AG09309 (cell line): ENCODE results near the gene GALNT16.

- RRBS = no CpG with 5 or more reads among the region's 3 CpGs
Observed at GRCh38 chr14:68682311-68682638, 110.6 kb downstream of the ZFP36L1 start.

DNA sequence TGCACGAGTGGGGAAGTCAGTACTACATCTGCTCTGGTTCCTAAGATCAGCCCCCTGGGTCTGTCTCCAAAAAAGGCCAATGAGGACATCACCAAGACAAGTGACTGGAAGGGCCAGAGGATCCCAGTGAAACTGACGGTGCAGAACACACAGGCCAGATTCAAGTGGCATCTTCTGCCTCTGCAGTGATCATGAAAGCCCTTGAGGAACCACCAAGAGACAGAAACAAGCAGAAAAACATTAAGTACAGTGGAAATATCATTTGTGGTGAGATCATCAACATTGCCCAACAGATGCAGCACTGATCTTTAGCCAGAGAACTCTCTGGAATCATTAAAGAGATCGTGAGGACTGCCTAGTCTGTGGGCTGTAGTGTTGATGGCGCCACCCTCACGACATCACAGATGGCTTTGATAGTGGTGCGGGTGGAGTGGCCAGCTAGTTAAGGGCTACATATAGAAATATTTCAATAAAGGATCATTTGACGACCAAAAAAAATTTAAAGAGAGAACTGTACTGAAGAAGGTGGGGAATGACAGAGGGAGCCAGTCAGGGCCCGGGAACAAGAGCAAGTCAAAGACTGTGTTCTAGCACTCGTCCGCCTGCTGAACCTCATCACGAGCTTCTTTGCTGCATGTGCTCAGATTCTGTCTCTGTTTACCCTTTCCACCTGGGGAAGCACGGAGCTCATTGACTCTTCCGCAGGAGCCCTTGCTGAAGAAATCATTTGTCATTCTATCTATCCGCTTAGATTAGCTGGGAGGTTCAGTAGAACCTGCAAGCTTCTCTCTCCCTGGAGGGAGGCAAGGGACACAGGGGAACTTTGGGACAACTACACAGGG, 99.5 kb downstream of the ZFP36L1 start:
- RRBS = no CpG with 5 or more reads among the region's 14 CpGs

GRCh38 chr14:68809171-68809720, 16.4 kb upstream of the ZFP36L1 start:
- RRBS = no CpG with 5 or more reads among the region's 2 CpGs

DNA sequence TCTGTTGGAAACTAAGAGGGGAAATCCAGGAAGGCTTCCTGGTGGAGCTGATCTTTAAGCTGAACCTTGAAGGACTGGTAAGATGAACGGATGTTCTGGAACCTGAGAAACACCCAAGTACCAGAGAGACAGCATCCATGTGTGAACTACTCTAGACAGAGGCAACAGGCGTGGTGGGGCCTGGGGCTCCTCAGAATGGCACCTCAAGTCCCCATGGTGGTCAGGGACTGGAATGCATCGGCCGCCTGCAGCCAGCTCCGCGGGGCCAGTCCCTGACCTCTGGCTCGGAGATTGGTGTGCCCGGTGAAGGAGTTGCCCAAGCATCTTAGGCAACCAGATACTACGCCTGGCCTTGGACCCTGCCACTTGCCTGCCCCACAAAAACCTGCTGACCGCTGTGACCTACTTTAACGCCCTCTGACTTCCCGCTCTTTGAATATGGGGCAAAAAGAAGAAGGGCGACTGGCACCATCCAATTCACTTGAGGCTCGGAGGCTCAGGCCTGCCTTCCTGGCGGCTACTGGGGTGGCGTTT, 22.9 kb upstream of the ZFP36L1 start:
- RRBS = no CpG with 5 or more reads among the region's 16 CpGs

- RRBS = no CpG with 5 or more reads among the region's 9 CpGs
Observed at GRCh38 chr14:68853716-68854238, 60.9 kb upstream of the ZFP36L1 start.

DNA sequence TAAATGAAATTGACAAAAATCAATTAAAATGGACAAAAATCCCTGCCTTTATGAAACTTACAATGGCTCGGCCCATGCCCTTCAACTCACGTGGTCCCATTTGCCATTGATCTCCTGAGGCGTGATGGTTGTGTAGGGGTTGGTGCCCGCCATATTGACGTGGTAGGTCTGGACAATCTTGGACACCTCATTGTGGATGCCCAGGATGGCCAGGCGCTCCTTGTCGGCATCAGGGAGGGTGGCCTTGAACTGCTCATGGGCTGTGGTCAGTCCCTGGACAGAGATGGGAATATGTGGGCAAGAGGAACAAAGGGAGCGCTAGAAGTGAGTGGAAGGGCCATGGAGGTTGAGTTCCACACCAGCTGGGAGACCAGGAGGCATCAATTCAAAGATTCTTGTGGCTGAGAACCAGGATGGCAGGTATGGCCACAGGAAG, 89.9 kb upstream of the ZFP36L1 start:
- RRBS = no CpG with 5 or more reads among the region's 8 CpGs

GRCh38 chr14:68962870-68963617, 16.1 kb downstream of the ACTN1 start:
- RRBS = no CpG with 5 or more reads among the region's 5 CpGs

DNA sequence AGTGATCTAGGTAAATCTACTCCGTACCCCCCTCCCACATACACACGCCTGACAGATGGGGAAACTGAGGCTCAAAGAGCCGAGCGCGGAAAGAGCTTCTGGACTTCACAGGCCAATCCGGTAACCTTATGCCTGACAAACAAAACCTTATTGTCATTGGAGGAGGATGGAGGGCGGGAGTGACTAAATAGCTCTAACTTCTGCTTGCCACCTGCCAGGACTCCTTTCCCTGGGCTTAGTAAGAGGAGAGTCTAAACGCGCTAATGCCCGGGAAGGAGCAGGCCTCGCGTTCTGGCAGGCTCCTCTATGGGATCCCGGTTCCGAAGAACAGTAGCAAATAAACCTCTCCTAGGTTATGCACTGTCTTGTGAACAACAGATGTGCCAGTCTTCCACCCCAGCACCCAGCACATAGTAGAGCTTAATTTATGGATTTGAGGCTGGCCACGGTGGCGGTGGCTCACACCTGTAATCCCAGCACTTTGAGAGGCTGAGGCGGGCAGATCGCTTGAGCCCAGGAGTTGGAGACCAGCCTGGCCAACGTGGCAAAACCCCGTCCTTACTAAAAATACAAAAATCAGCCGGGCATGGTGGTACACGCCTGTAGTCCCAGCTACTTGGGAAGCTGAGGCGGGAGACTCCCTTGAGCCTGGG, 1.2 kb upstream of the ACTN1 start:
- RRBS = 55% methylated on average over 4 of the region's 23 CpGs

- RRBS = no CpG with 5 or more reads among the region's 1 CpG
Observed at GRCh38 chr14:69053057-69053335, 73.9 kb upstream of the ACTN1 start.

DNA sequence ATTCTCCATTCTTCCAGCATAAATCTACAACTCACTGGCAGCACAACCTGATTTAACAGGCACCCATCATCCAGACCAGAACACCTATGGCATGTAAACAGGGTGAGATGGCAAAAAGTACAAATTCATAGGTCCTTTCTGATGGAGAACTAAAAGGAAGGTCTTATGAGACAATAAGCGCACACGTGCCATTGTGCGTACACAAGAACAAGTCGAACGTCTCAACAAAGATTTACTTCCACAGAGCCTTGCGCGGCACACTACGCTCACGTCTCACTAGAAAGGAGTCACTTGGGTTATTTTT, 74.2 kb upstream of the ACTN1 start:
- RRBS = no CpG with 5 or more reads among the region's 9 CpGs

- RRBS = no CpG with 5 or more reads among the region's 4 CpGs
Observed at GRCh38 chr14:69101300-69101796, 51.6 kb downstream of the DCAF5 start.

DNA sequence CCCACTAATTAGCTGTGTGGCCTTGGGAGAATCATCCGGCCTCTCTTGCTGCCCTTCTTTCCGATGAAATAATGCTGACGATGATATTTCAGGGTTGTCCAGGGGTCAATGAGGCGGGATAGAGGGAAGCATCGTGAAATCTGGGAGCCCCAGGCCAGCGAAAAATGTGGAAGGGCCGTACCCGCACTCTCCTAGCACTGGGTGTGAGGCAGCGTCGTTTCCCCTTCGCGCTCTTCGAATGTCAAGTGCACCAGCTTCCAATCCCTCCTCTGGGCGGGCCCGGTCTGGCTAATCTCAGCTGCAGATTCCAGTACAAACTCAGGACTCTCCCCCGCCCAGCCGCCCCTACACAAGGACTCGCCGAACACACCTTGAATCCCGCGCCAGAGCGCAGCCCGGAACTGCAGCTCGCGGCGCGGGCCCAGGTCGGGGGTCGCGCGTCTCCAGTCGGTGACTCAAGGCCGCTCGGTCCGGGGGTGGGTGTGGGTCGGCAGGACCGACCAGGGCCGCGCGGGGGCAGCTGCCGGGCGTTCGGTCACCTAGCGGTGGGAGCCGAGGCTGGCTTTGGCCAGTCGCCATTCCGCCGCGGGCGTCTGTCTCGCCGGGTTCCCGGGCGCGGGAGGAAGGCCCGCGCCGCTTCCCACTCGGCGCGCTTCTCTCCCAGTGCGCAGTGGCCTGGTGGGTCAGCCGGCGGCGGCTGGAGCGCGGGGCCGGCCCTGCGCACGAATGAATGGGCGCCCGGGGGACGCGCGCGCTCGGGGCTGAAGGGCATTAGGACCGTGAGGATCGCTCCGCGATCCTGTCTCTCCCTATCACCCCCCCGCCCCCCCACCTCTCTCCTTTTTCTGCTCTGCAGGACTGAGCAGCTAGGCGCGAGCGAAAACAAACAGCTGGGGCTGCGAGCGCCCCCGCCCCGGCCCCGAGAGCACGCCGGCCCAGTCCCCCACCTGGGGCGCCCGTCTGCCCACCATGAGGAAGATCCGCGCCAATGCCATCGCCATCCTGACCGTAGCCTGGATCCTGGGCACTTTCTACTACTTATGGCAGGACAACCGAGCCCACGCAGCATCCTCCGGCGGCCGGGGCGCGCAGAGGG, at the start of gene GALNT16:
GALNT16 (plus strand) TSS at position 837 of the 1,096 bp plus-strand sequence.
- RRBS = 3% methylated on average over 39 of the region's 105 CpGs

- RRBS = 3% methylated on average over 8 of the region's 80 CpGs
Observed at GRCh38 chr14:69260769-69261646, 1.1 kb downstream of the GALNT16 start.

DNA sequence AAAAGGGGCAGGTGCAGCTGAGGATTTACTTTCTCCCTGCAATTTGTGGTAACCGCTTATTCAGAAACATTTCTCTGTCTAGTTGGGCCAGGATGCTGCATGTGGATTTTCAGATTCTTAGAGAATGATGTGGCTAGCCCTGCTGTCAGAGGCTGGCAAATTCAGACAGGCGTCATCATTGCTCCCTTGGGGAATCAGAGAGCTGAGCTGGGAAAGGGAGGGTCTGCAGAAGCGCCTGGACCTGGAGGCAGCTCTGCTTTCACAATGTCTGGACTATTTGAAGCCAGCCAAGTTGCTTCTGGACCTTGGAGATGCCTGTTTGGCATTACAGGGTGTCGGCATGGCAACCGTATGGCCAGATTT, 3.4 kb downstream of the GALNT16 start:
- RRBS = no CpG with 5 or more reads among the region's 5 CpGs

DNA sequence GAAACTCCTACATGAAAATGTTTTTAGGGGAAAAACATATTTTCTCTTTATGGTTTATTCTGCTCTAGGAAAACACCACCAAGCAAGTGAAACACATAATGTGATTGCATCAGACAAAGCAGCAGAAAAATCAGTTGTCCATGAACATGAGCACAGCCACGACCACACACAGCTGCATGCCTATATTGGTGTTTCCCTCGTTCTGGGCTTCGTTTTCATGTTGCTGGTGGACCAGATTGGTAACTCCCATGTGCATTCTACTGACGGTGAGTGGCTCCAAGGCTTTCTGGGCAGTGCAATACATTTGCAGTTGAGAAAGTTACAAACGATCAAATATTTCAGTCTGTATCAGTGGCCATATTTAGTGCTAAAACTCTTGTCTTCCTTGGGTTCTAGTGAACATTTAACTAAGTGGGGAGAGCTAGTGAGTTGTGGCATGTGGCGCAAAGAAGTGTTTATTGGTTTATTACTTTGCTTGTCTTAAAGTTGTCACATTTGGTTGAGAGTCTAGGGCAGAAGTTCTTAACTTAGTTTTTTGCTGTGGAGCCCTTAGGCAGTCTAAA, 42.4 kb upstream of the PLEKHD1 start:
- RRBS = no CpG with 5 or more reads among the region's 6 CpGs

GRCh38 chr14:69616237-69616600, 4.8 kb downstream of the SUSD6 start:
- RRBS = no CpG with 5 or more reads among the region's 1 CpG

GRCh38 chr14:69650848-69651638, 39.6 kb downstream of the SUSD6 start:
- RRBS = no CpG with 5 or more reads among the region's 6 CpGs

- RRBS = no CpG with 5 or more reads among the region's 11 CpGs
Observed at GRCh38 chr14:69657884-69658415, 46.6 kb downstream of the SUSD6 start.

GRCh38 chr14:70186712-70187246, 2.0 kb downstream of the SLC8A3 start:
- RRBS = 18% methylated on average over 4 of the region's 22 CpGs

GRCh38 chr14:70229862-70230259, 41.1 kb upstream of the SLC8A3 start:
- RRBS = no CpG with 5 or more reads among the region's 1 CpG